Measurements from ENCODE around the genes ACTR6, GNPTAB and UQCC6.

DNA sequence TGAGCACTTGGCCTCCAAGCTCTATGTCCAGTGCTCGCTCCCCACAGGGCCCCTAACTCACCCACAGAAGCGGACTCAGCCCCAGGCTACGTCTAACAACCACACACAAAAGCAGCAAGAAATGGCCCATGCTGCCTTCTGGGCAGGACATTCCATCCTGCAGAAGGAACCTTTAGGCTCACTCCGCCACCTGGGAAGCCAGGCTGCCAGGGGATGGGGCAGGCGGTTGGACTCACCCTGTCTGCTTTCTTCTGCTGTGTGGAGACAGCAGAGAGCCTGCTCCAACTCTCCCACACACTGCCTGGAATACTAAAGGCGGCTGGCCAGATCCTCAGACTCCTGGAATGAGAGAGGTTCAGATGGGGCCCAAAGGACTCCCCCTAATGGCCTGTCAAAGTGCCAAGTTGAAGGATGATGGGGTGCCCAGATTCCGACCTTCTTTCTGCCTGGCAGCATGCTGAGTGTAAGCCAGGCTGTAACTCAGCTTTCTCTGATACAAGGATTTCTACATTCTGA lies 27.7 kb upstream of the BLTP3B start:
- PRO-cap, 2 experiments, result no peak in any of the 2 experiments
- RAMPAGE, long total RNA, 5 experiments, result no peak in any of the 5 experiments

DNA sequence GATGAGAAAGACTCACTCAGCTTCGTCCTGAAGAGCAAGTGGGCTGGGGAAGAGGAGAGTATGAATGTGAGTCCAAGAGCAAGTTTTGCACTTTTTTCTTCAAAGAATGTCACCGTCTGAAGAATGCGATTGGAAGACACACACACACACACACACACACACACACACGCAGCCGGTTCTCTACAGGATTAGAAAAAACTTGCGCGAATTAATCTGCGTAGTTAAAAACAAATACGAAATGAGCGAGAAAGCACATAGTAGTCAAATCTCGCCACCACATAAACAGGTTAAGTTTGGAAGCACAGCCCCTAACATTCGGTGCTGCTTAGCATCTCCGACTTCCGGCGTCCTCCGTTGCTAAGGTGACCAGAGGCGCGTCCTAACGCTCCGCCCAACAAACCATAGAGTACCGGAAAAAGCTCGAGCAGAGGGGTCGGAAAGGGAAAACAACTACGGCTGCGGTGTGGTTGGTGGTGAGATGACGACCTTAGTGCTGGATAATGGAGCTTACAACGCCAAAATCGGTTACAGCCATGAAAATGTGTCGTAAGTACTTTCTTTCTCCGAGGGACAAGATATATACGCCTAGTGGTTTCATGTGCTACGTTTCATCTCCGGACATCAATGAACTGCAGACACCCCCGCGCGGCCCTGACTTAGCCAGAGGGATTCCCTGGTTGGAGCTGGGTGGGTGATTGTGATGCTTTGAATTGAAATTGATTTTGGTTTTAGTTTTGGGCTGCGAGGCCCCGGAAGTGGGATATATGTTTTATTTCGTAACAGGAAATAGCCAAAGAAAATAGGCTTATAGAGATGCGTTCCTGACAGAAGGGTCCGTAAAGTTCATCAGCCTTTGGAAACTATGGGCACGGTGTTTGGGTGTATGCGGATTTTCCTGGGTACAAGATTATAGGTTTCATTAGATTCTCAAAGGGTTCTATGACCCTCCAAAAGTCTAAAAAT lies at the start of gene ACTR6:
Gene ACTR6 (plus strand): TSS at position 442 of the 963 bp plus-strand sequence.
- PRO-cap, 2 experiments, result peak in 2 of 2 experiments; most common plus-strand start position 427 of the sequence (in 1); most common minus-strand start position 343 of the sequence (in 1)
- RAMPAGE, long total RNA, 5 experiments, result start-site peak on the plus strand in 4 of 5 experiments, centred at positions 436 to 458 of the sequence, 72 to 246 reads per replicate

DNA sequence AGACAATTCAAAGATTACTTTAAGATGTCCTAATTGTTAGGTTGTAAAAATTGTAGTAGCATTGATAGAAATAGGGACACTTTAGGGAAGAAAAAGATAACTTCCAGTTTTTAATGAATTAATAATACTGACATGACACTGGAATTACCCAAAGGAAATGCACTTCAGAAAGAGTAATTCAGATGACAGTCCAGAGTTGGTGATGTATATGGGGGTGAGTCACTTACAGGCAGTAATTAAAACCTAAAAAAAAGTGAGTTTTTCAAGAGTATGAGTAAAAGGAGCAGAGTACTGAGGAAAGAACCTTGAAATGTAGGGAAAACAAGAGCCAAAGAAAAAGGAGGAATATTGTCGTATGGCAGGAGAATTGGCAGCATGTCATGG lies 29.2 kb downstream of the SCYL2 start:
- PRO-cap, 2 experiments, result no peak in any of the 2 experiments
- RAMPAGE, long total RNA, 5 experiments, result no peak in any of the 5 experiments

GRCh38 chr12:100445042-100445249 lies 28.7 kb upstream of the NR1H4 start:
- PRO-cap, 2 experiments, result no peak in any of the 2 experiments
- RAMPAGE, long total RNA, 5 experiments, result no peak in any of the 5 experiments

DNA sequence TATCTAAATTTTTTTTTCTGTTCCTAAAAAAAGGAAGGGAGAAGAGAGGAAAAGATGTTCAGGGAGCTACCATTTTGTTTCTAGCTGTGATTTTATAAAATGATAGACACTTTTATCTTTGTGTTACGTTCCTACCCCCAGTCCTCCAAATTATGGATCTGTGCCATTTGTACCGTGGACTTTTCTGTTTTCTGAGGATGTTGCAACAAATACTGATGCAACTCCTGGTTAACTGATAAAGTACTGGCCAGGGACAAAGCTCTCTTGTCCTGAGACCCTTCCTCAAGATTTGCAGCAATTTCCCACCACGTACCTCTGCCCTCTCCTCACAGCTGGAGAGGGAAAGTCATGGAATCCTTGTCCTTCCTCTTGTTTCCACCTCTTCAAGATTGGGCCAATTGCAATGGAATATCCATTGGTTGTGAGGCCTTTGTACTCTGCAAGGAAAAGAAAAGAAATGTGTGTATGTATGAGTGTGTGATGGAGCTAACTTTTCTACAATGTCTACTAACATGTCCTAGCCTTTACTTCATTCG lies 1.6 kb downstream of the NR1H4 start:
- PRO-cap, 2 experiments, result no peak in any of the 2 experiments
- RAMPAGE, long total RNA, 5 experiments, result no peak in any of the 5 experiments

GRCh38 chr12:100534821-100535168 lies 38.7 kb upstream of the GAS2L3 start:
- PRO-cap, 2 experiments, result no peak in any of the 2 experiments
- RAMPAGE, long total RNA, 5 experiments, result no peak in any of the 5 experiments

DNA sequence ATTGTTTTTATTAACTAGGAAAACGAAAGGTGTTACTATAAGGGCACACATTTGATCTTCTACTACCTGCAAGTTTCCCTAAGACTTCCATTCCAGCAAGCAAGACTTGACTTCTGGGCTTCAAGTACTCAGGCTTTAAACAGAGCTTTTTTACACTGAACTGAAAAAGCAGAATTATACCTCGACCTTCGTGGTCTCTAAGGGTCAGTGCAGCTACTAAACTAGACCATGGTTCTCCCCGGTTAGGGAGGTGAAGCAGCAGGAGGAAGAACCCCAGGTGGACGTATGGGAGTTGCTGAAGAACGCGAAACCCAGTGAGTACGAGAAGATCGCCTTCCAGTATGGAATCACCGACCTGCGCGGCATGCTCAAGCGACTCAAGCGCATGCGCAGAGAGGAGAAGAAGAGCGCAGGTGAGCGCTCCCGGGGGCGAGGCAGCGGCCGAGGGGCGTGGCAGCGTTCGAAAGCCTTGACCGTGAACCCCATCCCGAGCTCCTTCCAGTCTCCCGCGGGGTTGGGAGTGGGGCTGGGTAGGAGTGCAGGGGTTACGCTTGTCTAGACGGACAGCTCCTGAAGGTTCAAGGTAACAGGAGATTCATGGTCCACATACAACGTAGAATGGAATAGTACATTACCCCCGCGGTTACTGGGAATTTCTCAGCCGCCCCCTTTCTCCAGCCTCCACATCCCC lies 47.5 kb downstream of the MYBPC1 start:
- PRO-cap, 2 experiments, result peak in 1 of 2 experiments; most common minus-strand start position 343 of the sequence (in 1)
- RAMPAGE, long total RNA, 5 experiments, result no peak in any of the 5 experiments

- PRO-cap, 2 experiments, result no peak in any of the 2 experiments
- RAMPAGE, long total RNA, 5 experiments, result start-site peak on the minus strand in 1 of 5 experiments, at chr12:101789938-101790513 at its widest, 7 reads per replicate
Measured at GRCh38 chr12:101789951-101790450, 40.8 kb downstream of the GNPTAB start.

GRCh38 chr12:101830206-101831370 lies at the start of gene GNPTAB:
GNPTAB (minus strand) TSS chr12:101830959.
- PRO-cap, 2 experiments, result peak in 2 of 2 experiments; most common plus-strand start chr12:101830755 (in 1); most common minus-strand start chr12:101830809 (in 1)
- RAMPAGE, long total RNA, 5 experiments, result start-site peak on the minus strand in 1 of 5 experiments, at chr12:101830573-101830703 at its widest, 18 reads per replicate

DNA sequence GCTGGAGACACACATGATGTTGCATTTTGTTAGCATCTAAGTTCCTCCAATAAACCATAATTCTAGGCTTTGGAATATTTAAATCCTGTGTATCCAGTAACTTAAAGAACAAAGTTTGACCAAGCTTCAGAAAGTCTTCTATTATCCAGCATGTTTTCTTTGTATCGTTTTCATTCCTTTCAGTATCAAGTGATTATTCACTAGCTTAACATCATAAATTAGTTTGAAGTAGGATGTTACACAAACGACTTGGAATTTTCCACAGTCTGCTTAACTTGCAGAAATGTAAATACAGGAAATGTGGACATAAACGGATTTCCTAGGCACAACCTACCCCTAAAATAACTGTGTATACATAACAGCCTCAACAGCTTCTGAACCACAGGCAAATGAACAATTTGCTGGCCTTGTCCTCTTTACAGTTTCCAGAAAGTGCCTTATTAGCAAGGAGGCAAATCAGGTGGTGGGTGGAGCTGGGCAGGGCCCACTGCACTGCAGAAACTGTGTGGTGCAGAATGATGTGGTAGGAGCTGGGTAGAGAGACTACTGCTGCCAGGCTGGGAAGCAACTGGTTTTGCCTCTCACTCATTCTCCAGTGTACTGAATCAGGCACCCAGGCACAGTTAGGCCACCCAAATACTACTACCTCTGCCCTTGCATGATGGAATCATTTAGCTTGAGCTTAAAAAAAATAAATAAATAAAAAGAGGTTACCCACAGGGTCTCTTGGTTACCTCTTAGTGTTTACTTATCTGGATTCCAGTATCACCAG lies 14.1 kb downstream of the DRAM1 start:
- PRO-cap, 2 experiments, result peak in 1 of 2 experiments; most common plus-strand start position 529 of the sequence (in 1); most common minus-strand start position 391 of the sequence (in 1)
- RAMPAGE, long total RNA, 5 experiments, result no peak in any of the 5 experiments

DNA sequence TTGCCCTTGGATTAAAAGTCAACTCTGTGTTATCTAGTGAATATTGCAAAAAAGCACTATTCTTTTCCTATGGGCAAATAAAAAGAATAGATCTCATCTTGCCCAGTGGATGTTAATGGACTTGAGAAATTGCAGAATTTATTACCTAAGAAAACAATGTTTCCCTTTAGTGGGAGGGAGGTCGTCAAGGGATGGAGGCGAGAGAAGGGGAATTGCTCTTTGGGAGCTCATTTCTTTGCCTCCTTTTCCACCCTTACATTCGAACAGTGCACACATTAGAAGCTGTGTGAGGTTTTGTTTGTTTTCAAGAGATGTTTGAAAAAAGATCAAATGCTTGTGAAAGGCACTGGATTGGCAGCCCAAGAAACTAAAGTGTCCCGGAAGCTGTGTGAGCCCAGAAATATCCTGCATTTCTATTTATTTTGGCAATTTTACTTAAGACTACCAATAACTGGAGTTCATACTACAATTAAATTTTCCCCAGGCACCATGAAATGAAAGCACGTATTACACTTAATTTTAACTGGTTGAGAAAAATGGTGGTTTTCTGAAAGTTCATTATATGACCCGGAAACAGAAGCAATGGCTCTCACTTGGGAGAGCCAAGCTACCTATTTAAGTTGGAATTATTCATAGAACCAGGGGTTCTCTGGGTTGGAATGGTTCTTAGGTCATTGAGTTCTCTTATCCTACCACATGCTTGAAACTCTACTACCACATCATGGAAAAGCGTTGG lies 66.9 kb downstream of the IGF1 start:
- PRO-cap, 2 experiments, result no peak in any of the 2 experiments
- RAMPAGE, long total RNA, 5 experiments, result no peak in any of the 5 experiments

DNA sequence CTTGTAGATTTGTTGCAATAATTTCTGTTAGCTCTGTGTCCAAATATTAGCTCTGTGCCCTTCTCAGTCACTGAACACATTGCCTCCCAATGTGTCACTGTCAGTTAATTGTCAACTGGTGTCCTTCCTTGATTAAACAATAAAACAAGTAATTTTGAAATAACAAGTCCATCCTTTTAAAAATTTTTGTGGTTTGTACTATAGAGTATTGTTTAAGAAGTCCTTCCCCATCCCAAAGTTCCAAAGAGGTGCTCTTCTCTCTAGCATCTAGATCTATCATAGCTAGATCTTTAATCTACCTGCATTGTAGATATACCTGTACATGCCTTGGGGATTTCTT lies 4.3 kb upstream of the PAH start:
- PRO-cap, 2 experiments, result no peak in any of the 2 experiments
- RAMPAGE, long total RNA, 5 experiments, result no peak in any of the 5 experiments

DNA sequence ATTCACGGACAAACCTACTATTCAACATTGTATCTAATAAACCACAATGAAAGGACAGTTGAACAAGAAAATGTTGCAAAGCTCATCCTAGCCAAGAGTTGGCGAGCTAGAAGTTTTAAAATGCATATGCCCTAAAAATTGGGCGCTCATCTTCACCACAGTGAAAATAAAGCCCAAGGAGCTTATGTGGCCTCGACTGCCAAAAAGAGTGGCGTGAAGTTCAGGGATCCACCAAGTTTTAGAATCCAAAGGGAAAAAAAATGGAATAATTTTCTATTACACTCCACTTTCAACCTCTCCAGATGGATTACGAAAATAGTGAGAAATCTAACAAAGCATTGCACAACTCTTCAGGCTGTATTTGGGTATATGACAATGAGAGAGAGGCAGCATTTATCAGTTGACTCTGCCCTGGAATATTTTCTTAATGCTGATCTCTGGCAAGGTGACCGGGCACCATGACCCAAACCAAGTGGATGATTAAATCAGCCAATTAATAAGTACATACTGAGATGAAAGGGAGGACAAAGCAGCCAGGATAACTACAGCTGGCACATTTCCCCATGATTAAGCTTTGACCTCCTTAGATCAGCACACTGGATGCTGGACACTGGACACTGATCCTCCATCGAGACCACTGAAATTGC lies 218.0 kb downstream of the ASCL1 start:
- PRO-cap, 2 experiments, result no peak in any of the 2 experiments
- RAMPAGE, long total RNA, 5 experiments, result no peak in any of the 5 experiments

DNA sequence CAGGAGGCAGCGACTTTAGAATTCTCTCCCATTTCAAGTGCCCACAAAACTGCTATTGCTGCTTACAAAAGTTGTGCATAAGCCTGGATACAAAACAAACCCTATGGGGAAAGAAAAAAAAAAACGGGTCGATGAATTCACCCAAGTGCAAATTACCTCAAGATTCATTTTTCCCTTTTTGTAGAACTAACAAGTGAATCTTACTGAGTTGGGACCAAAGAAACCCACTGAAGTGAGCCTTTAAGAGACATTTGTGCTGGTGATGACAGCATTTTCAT lies 27.2 kb downstream of the C12orf42 start:
- PRO-cap, 2 experiments, result no peak in any of the 2 experiments
- RAMPAGE, long total RNA, 5 experiments, result no peak in any of the 5 experiments

GRCh38 chr12:103575395-103575942 lies 11.6 kb upstream of the STAB2 start:
- PRO-cap, 2 experiments, result no peak in any of the 2 experiments
- RAMPAGE, long total RNA, 5 experiments, result no peak in any of the 5 experiments

DNA sequence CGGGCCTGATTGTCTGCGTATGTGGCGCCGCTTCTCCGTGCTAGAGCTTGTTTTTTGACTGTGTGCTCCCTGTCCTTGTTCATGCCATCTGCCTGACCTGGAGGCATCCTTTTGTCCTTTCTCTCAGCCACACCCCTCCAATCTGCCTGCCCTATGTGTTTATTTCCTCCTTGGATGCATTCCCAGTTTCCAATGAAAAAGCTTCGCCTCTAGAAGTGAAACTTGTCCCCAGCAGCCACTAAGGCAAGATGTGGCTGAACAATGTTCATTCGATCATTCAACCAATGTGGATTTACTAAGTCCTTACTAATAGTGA lies 98.5 kb downstream of the NT5DC3 start:
- PRO-cap, 2 experiments, result peak in 1 of 2 experiments; most common minus-strand start position 86 of the sequence (in 1)
- RAMPAGE, long total RNA, 5 experiments, result no peak in any of the 5 experiments

DNA sequence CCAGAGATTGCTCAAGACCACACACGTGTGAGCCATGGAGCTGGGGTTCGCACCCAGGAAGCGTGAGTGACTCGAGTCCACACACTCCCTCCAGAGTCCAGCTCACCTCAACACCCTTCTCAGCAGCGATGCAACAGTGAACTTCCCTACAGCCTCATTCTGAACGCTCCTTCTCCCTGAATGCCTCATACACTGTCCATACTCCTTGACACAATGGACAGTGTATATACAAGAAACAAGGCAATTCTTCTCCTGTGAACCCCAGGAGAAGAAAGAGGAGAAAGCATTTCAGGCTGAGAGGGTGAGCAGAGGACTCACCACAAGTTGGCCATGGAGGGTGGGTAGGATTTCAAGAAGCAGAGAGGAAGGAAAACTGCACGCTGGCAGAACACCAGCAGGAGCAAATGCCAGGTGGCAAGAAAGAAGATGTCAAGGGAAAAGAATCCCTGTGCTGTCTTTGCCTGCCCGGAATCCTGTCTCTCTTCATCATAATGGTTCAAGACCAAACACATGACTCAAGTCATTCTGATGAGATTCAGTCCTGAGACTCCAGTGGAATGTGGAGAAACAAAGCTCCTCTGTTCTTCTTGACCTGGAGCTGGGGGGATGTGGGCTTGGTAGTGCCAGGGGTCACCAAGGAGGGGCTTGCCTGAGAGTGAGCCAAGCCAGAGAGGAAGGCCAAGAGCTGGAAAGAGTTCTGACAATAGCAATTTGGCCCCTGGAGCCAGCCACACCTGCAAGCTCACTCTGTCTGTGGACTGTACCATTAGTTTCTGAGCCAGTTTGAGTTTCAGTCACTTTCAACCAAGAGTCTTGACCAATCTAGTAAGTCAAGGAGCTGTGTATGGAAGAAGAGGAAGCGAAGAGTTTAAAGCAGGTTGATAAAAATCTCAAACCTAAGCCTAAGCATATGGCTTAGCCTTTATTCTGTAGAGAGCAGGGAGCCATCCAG lies 38.8 kb downstream of the NT5DC3 start:
- PRO-cap, 2 experiments, result no peak in any of the 2 experiments
- RAMPAGE, long total RNA, 5 experiments, result no peak in any of the 5 experiments

DNA sequence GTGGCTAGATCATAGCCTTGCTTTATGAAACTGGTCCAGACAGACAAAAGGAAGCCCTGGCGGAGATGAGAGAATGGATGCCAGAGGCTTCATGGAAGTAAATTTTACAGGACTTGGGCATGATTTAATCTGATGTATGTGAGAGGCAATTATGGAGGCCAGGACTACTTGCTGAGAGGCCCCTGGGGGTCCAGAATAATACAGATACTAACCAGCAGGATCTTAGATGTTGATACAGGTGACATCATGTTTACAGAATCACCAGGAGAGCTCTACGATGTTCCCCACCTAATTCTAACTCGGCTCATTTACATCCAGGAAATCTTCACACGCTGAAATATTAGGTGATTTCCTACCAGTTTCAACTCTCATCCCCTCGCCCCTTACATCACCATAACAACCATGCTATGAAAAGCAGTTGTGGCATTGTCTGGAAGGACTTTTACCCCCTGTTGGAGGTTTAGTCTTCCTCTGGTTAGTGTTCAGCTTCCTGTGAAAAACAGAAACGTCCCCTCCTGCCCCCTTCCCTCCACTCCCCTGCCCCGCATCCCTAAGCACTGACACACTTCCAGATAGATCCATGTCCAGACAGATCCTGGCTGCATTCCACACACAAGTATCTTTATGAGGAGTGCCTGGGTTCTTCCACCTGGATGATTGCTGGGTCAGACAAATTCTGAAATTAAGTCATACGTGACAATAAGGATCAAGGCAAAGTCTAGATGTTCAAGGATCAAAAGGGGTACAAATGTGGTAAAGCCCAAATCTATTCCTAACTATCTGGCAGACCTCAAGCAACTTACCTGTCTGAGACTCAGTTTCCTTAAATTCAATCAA lies 39.6 kb upstream of the NT5DC3 start:
- PRO-cap, 2 experiments, result no peak in any of the 2 experiments
- RAMPAGE, long total RNA, 5 experiments, result no peak in any of the 5 experiments

DNA sequence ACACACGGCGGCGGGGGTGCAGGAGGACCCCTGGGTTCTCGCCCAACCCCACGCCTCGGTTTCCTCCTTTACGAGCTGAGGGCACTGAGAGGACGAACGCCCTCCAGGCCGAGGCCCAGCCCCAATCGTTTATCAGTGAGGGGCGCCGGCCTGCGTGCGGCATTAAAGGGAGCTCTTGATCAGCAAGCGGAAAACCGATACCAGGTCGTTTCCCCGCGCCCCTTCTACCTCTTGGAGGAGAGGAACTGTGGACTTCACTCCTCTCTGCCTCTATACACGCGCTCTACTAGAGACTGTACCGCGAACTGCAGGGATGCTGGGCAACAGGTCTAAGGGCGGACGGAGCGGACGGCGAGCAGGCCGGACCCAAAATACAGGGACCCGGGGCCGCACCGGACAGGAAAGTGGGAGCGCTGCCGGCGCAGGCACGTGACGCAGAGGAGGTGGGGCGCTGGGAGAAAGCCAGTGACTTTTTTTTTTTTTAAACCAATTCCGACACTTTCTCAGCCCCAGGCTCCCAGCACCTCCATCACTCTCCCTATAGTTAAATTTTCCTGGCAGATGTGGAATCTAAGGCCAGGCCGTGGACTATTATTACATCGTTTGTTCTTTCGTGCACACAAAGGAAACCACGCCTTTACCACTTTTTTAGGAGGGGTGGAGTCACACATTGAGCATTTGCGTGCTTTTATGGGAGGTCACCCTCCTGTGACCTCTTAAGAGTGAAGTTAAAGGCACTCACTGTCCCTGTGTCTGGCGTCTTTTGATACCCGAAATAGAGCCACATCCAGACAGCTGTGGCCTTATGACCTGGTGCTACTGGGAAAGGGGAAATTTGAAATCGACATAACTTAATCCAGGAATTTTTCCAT lies at the start of gene UQCC6:
Gene UQCC6 (minus strand): TSS at position 375 of the 872 bp plus-strand sequence.
- PRO-cap, 2 experiments, result peak in 2 of 2 experiments; most common plus-strand start position 440 of the sequence (in 1); most common minus-strand start position 373 of the sequence (in 1)
- RAMPAGE, long total RNA, 5 experiments, result start-site peak on the minus strand in 4 of 5 experiments, centred at positions 310 to 344 of the sequence, 13 to 40 reads per replicate

GRCh38 chr12:104134023-104134892 lies 3.8 kb downstream of the NFYB start:
- PRO-cap, 2 experiments, result no peak in any of the 2 experiments
- RAMPAGE, long total RNA, 5 experiments, result no peak in any of the 5 experiments